Airway epithelial cell (primary cell): ENCODE measurements around the genes JOSD1 and APOBEC3H.

- RAMPAGE, long total RNA = no peak
Measured at GRCh38 chr22:38673027-38673555, 8.7 kb upstream of the TOMM22 start.

- RAMPAGE, long total RNA = no peak
Measured at GRCh38 chr22:38700140-38701232, at the start of gene JOSD1. Gene JOSD1, minus strand, starts transcription at chr22:38700943.

GRCh38 chr22:38718260-38718753 is 12.6 kb downstream of the GTPBP1 start:
- RAMPAGE, long total RNA = no peak

DNA sequence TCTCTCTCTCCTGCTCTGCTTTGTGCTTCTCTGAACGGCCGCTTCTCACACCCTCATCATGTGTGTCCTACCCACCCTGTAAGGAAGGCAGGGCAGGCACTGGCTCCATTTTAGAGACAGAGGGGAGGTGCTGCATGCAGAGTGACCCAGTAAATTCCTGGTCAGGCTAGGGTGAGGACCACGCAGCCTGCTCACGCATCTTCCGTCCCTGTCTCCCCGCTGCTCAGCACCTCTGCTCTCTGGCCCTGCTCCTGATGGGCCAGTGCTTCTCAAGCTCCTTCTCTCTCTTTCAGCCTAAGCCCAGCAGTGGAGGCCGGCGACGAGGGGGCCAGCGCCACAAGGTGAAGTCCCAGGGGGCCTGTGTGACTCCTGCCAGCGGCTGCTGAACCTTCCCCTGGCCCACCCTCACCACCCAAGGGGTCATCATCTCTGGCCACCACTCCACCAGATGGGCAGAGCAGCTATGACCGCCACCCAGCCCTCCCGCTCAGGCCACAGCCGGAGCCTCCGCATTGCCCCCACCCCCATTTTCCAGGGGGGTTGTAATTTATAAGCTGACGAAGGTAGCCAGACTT is 24.7 kb downstream of the GTPBP1 start:
- RAMPAGE, long total RNA = no peak

DNA sequence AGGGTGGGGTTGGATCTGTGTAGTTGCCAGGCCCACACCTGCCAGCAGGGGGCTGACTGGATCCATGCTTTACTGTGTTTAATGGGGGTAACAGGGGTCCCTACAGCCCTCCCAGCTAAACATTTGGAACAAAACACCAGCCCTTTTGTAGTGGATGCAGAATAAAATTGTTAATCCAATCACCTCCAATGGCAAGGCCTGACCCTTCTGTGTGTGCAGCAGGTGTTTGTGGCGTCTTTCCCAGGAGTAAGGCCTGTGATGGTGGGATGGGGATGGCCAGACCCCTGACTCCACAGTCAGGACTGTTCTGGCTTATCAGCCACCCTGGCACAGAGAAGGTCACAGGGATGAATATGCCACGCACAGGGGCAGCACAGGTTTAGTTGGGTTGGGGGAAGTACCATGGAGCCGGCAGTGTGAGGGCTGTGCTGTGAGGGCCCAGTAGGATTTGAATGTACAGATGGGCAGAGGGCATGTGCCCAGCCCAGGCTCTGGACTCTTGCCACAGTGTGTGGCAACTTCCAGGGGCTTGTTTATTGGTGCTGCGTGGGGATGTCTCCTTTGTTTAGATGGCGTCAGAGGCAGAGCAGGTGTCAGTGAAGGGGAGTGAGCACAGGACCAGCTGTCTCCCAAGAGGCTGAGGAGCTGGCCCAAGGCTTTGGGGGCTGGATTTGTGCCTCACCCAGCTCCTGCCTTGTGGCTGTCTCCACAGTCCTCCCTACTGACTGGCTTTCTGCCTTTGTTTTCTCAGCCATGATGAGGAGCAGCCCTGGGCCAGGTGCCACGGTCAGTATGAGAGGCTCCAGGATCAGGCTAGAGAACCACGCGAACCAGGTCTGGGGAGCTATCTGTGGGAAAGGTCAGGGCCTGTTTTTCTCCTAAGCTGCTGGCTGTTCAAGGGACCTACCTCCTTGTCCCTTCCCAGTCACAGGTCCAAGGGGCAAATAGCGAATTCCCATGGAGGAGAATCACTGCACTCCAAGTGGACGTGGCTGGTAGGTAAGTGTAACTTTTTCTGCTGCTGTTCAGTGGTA is 22.1 kb downstream of the SUN2 start:
- RAMPAGE, long total RNA = no peak

DNA sequence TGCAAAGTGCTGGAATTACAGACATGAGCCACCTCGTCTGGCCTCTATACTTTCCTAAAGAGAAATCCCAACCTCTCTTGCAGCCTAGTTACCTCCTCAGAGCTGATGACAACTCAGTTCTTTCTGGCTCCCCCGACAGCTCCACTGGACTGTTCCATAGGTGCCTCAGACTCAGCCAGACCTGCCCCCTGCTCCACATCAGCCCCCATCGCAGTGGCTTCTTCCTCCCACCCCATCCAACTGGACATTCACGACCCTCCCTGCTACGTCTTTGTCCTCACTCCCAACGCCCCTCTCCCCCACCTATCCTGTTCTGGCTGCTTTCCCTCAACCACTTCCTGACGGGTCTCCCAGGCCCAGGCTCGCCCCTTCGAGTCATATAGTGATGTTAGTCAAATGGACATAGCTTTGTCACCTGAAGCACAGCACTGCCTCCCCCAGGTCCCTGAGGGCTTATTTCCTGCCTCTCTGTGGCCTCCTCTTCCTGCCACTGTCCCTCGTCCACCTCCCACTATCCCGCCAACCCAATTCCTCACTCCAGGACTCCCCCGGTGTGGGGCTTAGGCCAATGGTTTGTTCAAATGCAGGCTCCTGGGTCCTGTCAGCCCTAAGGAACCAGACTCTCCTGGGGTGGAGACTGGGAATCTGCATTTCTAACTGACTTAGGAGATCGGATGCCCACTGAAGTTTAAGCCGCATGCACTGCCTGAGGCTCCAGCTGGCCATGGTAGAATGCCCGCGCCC is 18.5 kb downstream of the SUN2 start:
- RAMPAGE, long total RNA = no peak

- RAMPAGE, long total RNA = no peak
Measured at GRCh38 chr22:38751436-38752488, 4.0 kb downstream of the SUN2 start.

GRCh38 chr22:38799876-38800163 is 5.9 kb upstream of the DNAL4 start:
- RAMPAGE, long total RNA = no peak

GRCh38 chr22:38943327-38943725 is 14.1 kb upstream of the APOBEC3A start:
- RAMPAGE, long total RNA = no peak

DNA sequence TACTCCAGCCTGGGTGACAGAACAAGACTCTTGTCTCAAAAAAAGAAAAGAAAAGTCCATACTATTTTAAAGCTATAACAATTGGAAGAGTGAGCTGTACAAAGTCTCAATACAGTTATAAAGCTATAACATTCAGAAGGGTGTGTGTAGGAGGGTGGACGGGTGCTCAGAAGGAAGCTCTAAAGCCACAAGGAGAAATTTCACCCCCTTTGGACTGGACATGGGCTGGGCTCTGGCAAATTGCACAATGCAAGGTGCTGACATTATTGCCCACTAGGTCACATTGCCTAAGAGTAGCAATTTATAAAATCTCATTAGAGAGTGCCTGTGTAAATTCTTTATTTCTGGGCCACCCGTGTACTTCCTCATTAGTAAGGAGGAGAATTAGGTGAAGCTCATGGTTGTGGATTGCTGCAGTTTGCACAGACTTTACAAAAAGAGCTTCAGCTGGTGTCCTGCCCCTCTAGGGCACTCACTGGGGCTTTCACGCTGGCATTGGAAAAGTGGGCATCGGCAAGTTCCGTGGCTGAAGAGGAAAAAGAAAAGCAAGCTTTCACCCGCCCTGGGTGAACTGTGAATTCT is 5.6 kb upstream of the APOBEC3A start:
- RAMPAGE, long total RNA = no peak

GRCh38 chr22:38985205-38985703 is 3.1 kb downstream of the APOBEC3B start:
- RAMPAGE, long total RNA = no peak

GRCh38 chr22:39097011-39097645 is at the start of gene APOBEC3H:
Gene APOBEC3H, plus strand, starts transcription at chr22:39097244.
- RAMPAGE, long total RNA = no peak

DNA sequence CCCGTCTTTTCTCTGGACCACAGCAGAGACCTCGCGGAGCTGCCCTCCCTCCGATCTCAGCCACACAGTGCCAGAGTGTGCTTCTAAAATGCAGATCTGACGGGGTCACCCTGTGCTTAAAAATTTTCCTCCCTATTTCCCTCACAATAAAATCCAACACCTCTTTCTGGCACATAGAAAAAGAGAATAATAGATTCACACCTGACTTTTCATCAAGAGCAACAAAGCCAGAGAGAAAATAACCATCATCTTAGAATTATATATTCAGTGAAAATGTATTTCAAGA is 1.1 kb upstream of the CBX7 start:
- RAMPAGE, long total RNA = no peak

DNA sequence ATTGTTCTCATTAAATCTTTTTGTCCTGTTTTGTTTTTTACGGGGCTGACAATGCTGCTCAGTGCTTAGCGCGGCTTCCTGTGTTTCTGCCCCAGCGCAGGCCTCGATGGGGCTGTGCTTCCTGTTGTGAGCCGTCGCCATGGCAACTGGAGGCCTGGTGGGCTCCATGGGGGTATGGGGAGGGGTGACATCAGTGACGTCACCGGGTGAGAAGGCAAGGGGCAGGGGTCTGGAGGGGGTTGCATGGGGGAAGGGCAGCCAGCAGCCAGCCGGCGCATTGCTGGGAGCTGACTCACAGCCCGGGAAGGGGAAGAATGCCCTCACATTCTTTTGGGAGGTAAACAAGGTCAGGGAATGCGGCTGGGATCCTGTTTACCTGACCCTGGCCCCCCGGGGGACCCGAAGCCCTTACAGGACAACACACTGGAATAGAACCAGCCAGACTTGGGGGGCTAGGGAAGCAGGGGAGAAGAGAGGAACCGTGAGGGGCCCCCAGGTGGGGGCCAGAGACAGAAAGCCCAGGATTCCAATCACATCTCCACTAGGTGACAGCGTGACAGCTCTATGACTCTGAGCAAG is 22.3 kb upstream of the CBX7 start:
- RAMPAGE, long total RNA = no peak

DNA sequence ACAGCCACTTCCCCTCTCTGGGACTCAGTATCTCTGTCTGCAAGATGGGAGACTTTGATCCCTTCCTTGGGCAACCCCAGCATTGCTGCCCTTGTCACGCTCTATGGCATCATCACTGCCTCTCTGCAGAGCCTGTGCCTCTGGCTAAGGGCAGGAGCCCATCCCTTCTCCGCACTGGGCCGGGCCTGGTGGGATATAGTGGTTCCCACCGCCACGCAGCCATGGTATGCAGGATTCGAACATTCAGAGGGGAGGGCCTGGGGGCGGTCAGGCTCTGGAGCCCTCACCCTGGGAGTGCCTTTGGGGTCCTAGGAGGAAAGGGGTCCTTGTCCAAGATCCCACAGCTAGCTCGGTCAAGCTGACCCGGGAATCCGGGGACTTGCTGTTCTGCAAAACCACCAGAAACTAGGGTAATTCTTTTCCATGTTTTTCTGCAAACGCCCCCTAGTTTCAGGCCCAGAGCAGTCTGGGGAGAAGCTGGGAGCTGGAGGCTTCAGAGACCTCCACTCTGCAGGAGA is 24.3 kb upstream of the CBX7 start:
- RAMPAGE, long total RNA = no peak

DNA sequence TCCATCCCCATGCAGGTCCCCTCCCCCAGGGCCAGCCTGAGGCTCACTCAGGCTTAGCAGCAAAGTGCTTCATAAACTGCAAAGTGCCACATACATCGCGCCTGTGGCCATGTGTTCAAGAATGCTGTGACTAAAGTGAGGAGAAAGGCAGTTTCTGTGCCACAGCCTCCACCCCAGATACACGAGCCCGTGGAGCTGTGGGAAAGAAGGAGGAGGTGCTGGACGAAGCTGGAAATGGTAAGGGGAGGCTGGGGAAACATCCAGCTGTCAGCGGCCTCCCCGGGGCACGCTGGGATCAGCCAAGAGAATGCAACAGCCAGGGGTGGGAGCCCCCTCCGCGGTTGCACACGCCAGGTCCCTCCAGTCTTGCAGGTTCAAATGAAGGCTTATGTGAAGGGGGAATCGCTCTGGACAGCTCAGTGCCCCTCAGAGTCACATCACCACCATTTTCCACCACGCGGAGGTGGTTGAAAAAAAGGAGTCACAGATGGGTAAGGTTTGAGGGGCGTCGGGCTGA is 3.3 kb downstream of the PDGFB start:
- RAMPAGE, long total RNA = no peak

DNA sequence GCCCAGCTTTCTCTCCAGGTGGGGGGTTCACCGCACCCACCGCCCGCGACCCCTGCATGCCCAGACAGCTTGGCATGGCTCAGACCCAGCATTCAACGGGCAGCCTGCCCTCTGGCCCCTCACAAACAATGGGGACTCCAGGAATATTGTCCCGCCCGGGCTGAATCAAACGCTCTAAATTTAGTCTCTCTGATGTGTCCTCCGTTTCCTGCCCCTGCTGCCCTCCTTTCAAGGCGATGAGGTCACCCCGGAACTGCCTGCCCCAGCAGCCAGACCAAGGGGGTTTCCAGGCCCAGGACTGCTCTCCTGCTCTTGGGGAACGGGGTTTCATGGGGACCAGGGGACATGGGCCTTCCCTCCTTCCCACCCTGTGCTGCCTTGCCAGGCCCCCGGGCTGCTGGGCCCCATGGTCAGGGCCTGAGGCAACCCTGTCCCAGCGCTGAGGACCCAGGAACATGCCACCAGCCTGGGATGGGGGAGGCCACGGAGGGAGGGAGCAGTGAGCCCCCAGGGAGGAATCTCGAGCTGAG is 10.1 kb upstream of the PDGFB start:
- RAMPAGE, long total RNA = no peak

GRCh38 chr22:39255444-39256019 is 10.8 kb upstream of the PDGFB start:
- RAMPAGE, long total RNA = no peak

DNA sequence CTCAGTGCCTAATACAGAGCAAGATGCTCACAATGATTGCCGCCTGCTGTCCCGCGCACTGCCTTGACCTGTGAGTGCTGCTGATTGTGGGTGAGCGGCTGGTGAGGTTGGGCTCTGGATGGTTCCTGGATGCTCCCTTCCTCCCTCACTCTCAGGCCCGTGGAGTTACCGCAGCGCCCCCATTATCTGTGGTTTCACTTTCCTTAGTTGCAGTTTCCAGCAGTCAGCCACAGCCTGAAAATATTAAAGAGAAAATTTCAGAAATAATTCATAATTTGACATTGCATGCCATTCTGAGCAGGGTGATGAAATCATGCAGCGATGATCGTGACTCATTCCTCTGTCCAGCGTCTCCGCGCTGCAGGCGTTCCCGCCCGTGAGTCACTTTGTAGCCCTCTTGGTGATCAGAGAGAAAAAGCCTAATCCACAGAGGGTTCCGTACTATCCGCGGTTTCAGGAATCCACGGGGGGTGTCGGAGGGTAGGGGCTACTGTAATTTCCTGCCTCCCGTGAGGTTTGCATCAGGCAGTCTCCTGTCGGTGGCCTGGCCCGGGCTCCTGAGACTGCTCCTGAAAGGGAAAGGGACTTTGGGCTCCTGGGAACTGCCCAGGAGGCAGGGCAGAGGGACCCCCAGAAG is 10.7 kb downstream of the RPL3 start:
- RAMPAGE, long total RNA = no peak

GRCh38 chr22:39358039-39358555 is 8.3 kb downstream of the SYNGR1 start:
- RAMPAGE, long total RNA = no peak